HT-29 (cell line): ENCODE data around the genes U2AF1L4 and ZNF573.

DNA sequence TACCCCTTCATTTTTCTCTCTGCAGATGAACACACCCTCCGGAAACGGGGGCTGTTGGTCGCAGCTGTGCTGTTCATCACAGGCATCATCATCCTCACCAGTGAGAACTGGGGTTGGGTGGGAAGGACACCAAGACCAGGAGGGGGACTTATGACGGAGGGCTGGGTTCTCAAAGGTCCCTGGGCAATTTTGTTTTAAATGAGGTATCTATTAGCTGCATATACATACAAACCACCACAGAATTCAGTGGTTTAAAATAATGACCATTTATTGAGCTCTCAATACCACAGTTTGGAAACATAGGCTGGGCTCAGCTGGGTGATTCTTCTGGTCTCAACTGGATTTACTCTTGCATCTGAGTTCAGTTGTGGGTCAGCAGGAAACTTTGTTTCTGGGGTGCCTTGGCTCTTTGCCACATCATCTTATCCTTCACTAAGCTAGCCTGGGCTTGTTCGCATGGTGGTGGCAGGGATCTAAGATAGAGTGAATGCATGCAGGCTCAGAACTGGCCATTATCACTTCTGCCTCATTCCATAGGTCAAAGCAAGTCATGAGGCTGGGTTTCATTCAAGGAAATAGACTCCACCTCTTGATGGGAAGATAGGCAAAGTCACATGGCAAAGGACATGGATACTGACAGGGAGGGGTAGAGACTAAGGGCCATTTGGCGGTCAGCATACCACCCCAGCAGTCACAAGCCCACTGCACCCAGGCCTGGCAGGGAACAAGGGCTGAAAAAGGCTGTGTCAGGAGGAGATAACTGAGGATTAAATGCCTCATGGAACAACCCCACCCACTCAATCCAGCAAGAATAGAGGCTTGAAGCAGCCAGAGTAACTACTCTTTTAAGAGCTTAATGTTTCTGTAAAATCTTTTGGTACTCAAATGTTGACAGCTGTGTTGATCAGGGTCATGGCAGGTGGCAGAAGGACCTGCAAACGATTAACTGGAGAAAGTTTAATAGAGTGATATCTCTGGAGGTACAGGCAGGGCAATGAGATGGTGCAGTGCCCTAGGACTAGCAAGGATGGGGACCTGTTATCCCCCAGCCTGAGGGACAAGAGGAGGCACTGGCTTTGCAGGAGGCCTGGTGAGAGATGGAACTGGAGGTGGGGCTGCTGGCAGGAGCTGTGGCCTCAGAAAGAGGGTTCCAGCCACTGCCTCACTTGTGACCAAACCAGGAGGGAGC lies 12.1 kb downstream of the FXYD5 start:
- RAMPAGE, long total RNA: no peak

DNA sequence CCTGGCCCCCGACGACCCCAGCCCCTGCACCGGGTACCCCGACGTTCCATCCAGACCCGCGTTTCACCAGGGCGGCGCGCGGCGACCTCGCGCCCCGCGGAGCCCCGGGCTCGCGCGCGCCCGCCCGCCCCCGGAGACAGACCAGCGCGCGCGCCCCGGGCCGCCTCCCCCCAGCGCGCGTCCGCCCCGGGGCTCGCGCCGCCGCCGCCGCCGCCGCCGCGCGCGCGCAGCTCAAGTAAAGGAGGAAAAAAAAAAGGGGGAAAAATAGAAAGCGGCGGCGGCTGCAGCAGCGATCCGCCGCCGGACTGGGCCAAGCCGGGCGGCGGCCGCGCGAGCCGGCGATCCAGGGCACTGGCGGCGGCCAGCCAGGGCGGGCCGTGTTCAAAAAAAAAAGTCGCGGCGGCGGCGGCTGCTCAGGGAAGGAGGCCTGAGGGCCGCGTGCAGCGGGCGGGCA lies 417 bp upstream of the USF2 start:
- RAMPAGE, long total RNA: no peak

DNA sequence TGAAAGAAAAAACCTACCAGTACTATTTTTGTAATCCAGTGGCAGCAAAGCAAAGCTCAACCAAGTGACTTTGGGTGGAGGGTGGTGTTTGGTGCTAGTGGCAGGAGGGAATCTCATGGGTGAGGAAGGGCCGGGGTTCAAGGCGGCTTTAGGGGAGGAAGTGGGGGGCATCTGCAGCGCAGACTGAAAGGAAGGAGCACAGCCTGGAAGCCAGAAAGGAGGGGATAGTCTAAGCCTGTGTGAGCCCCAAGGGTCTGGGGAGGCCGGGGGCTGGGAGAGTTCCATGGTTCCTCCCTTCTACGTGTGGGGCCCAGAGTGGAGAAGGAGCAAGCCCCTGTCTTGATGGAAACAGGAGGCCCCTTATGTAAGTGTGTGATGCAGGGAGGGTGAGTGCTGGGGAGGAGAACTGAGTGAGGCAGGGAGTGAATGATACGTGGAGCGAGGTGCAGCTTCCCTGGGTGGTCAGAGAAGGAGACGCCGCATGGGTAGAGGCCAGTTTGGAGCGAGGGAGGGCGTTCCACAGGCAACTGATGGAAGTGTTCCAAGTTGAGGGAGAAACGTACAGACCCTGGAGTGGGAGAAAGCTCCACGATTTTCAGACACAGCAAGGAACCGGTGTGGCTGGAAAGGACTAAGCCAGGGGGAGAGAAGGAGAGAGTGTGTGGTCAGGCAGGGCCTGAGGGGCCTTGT lies 15.9 kb downstream of the MAG start:
- RAMPAGE, long total RNA: no peak

DNA sequence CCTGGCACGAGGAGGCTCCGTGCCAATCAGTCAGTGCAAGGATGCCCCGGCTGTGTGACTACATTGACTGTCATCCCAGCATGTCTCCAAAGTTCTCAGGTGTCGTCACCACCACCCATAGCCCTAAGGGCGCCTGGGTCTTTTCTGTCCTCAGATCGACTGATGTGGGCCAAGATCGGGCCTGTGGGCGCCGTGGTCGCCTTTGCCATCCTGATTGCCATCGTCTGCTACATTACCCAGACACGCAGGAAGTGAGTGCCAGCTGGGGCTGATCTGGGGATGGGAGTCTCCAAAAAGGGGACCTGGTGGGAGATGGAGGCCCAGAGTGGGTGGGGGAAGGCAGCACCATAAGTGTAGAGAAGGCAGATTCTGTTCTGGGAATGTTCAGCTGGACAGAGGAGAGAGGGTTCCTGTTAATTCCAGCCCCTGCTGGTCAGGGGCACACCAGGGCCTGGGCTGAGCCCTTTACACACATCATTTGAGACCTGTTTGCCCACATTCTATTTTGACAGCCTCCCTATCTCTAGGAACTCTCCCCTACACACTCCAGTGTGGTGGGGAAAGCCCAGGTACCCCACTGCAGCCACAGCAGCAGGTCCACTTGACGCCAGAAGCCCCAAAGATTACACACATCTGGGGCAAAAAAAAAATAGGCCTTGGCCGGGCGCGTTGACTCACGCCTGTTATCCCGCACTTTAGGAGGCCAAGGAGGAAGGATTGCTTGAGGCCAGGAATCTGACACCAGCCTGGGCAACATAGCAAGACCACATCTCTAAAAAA lies 18.4 kb upstream of the CD22 start:
- RAMPAGE, long total RNA: no peak

DNA sequence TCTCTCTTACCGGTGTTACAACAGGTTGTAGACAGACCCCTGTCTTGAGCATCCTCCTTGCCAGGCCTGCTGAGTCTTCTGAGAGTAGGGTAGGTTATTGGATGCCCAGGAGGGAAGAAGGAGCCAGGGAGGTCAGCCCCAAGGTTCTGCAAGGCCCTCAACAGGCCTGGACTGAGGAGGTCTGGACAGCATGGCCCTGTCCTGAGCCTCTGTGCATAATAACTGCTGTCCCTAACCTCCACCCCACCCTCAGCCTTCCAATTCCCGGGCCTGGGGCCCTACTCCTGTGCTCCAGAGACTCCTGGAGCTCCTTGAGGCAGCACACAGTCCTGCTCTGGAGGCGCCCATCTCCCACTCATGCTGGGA lies 339 bp downstream of the CD22 start:
- RAMPAGE, long total RNA: no peak

- RAMPAGE, long total RNA: no peak
Measured at GRCh38 chr19:35447471-35447662, 690 bp upstream of the FFAR2 start.

DNA sequence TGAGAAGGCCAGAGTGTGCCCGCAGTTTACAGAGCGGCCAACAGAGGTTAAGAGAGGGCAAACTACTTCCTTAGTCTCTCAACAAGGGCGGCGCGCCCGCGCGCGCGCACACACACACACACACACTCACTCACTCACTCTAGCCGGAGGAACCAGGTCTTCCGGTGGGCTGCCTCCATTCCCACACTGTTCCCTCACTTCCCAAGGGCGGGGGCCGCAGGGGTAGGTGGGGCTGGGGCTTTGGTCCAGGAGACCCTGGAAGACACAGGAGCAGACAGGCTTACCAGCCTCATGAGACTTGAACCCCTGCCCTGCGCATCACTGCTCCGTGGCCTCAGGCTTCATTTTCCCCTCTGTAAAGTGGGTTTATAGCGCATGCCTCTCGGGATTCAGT lies 828 bp downstream of the GAPDHS start:
- RAMPAGE, long total RNA: no peak

GRCh38 chr19:35544954-35545397 lies 450 bp upstream of the TMEM147 start:
- RAMPAGE, long total RNA: no peak

DNA sequence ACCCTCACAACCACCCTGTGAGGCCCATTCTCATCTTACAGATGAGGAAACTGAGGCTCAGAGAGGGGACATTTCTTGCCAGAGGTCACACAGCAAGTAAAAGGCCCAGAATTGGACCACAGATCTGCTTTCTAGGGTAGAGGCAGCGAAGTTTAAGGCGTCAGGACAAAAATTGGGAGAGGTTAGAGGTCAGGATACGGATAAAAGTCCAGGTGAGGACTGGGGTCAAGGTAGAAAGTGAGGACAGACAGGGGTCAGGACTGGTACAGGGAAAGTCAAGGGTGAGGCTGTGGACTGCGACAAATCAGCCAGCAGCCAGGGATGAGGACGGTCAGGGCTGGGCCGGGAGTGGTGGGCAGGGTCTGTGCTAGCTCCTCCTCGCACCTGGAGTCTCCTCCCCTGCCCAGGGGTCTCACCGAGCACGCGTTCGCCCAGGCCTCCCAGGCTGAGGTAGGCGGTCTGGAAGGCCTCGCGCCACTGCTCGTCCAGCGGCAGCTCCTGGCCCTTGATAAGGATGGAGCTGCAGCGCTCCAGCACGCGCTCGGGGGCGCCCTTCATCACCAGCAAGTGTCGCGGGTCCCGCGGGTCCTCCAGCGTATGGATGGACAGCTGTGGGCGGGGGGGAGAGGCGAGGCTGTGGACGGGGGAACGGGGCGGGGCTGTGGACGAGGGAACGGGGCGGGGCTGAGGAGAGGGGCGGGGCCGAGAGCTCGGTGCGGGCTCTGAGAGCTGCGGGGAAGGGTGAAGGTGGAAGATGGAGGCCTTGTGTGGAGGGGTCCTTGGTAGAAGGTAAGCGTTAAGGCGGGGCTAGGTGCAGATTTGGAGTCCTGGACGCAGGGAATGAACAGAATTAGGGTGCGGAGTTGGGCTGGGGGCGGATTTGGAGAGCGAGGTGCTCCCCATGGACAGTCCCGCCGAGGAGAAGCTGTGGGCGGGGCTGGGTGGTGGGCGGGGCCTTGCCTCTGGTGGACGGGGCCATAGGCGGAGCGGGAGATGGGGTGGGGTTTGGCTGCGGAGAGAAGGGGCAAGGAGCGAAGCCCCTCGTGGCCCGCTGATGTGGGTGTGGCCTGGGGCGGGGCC lies 5.9 kb downstream of the ATP4A start:
- RAMPAGE, long total RNA: no peak

GRCh38 chr19:35713850-35714418 lies 3.9 kb upstream of the KMT2B start:
- RAMPAGE, long total RNA: no peak

DNA sequence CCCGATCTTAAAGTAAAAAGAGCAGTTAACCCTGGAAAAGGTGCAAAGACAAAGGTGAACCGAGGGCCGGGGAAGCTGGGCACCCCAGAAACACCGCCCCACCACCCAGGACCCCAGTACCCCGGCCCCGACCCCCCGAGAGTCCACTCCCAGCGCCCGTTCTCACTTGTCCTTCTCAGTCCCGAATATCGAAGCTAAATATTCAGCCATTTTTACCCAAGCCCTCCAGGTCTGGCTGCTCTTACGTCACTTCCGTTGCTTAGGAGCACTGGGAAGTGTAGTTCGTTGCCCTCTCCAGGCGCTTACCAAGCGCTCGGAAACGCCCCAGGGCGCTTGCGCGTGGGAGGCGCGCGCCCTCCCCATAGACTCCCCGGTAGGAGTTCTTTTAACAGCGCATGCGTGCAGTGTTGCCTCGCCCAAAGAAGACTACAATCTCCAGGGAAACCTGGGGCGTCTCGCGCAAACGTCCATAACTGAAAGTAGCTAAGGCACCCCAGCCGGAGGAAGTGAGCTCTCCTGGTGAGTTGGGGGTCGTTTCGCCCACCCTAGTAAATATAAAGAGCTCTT lies at the start of gene U2AF1L4:
U2AF1L4 (minus strand) TSS at position 237 of the 567 bp plus-strand sequence.
- RAMPAGE, long total RNA: start-site peak on the plus strand centred at position 446 of the sequence, 110 bp wide, 333 and 387 reads in 2 replicates

DNA sequence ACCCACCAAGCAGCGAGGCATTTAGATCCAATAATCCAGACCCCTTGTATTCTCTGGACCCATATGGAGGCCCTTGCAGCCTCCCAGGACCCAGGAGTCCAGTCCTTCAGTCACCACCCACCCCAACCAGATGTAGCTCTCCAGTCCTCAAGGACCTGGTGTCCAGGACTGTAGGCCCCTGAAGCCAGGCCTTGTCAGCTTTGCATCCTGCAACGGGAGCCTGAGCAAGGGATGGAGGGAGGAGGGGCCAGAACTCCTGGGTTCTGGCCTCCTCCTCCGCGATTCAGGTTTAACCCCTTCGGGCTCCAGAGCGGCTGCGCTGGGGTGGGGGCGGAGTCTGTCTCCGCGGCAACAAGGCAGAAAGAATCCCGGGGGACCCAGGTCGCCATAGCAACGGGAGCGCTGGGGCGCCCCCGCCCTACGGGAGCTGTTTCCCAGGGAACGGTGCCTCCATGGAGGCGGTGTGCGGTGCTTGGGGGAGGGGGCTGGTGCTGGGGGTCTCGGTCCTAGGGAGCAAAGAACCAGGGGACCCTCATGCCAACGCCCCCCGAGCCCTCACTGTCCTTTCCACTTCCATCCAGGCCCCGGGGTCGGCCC lies 810 bp downstream of the APLP1 start:
- RAMPAGE, long total RNA: no peak

DNA sequence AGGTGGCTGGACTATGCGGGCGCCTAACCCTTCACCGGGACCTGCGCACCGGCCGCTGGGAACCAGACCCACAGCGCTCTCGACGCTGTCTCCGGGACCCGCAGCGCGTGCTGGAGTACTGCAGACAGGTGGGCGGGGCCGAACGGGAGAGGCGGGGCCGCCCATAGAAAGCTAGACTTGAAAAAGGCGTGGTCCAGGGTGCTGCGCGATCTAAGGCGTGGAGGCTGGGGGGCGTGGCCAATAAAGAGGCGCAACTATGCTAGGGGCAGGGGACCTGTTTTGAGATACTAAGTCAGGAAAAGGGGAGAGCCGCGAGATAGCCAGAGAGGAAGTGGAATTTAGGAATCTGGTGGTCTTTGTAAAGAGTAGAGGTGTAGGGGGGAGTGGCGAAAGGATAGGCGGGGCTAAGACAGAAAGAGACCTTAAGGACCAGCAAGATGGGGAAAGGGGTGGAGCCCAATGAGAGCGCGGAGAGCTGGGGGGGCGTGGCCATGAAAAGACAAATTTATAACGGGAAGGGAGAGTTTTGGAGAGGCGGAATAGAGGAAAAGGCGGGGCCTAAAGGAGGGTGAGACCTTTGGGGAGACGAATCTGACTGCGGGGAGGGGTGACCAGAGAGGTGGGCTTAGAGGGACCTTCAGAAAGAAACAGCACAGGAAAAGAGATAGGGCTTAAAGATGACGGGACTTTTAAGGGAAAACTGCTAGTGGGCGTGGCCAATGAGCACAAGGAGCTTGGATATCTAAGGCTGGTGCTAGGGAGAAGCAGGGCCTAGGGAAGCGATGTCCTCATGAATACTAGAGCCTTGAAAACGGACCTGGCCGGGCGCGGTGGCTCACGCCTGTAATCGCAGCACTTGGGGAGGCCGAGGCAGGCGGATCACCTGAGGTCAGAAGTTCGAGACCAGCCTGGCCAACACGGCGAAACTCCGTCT lies 1.6 kb downstream of the APLP1 start:
- RAMPAGE, long total RNA: no peak

DNA sequence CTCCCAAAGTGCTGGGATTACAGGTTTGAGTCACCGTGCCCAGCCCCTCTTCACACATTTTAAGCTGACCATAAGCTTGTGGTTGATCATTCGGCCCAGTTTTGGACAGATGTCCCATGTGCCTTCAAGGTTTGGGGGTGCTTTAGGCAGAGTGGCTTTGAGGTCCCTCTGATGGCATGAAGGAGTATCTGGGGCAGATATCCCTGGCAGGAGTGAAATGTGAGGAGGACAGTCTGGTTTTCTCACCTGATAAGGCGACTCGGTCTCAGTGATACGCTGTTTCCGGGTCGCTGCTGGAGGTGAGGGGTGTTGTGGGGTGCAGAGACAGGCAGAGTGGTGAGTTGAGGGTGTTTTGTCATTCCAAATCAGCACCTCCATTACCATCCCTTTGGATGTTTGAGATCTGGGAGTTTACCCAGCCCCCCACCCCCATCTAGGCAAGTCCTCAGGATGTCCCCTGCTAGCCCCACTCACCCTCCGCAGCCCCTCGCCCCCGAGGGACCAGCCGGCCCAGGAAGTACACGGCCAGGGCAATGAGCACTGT lies 1.1 kb downstream of the TYROBP start:
- RAMPAGE, long total RNA: no peak

- RAMPAGE, long total RNA: no peak
Measured at GRCh38 chr19:36140318-36140559, 373 bp downstream of the CAPNS1 start.

- RAMPAGE, long total RNA: no peak
Measured at GRCh38 chr19:37464986-37465686, 2.1 kb downstream of the ZNF569 start.

- RAMPAGE, long total RNA: no peak
Measured at GRCh38 chr19:37467647-37467847, 303 bp upstream of the ZNF569 start.

DNA sequence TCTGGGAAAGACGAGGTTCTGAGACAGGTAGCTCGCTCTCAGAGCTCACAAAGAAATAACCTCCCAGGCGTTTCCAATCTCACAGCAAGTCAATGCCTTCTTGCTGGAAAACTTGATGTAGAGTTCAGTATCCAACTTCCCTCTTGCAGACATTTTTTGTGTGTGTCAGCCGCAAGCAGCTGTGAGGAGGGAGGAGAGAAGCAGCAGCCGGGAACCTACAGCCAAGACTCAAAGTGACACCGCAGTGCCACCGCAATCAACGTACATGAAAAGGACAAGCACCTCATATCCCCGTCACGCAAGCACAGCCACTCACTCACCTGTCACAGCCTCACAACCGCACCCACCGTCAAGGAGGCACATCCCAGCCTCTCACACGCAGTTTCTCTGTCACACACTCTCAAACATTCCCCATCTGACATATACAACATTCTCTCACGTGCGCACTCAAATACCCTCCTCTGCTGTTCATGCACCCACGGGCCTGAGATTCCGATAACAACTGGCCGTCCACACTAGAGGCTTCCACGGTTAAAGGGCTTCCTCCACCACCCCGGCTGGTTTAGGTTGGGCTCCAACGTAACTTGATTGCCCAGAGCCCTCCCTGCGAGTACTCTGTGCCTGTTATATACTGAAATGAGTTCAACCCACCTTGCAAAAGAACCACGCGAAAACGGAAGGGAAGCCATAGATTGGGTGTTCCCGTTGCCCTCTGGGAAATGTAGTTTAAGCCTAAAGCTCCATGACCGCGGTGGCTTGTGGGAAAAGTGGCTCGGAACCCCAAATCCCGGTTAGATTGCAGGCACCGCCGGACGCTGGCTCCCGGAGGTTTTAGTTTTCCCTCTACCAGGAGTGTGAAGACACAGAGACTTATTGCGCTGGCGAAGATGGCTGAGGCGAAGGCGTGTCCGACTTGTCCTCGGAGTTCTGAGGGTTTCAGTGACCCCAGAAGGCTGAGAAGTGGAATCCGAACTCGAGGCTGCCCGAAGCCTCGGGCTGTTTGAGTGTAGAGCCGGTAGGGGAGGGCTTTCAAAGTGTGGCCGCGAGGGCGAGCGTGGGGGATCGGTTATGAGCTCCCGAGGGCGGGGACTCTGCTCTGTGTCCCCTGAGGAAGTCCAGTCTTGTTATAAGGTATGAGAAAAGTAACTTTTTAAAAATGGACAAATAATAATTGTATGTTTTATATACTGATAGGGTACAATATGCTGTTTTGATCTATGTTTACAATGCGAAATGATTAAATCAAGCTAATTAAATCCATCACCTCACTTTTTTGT lies at the start of gene ZNF573:
ZNF573 (minus strand) TSS at position 694 of the 1,277 bp plus-strand sequence.
- RAMPAGE, long total RNA: no peak

- RAMPAGE, long total RNA: no peak
Measured at GRCh38 chr19:37941249-37942042, 34.4 kb downstream of the SIPA1L3 start.

GRCh38 chr19:38004474-38004879 lies 97.5 kb downstream of the SIPA1L3 start:
- RAMPAGE, long total RNA: no peak